Epithelial cell of proximal tubule (primary cell): ENCODE measurements around a stretch of chr3.

- RAMPAGE, long total RNA = no peak
- RRBS = no CpG with 5 or more reads among the region's 7 CpGs
Measured at GRCh38 chr3:122802068-122803046, 7.5 kb downstream of the SLC49A4 start.

DNA sequence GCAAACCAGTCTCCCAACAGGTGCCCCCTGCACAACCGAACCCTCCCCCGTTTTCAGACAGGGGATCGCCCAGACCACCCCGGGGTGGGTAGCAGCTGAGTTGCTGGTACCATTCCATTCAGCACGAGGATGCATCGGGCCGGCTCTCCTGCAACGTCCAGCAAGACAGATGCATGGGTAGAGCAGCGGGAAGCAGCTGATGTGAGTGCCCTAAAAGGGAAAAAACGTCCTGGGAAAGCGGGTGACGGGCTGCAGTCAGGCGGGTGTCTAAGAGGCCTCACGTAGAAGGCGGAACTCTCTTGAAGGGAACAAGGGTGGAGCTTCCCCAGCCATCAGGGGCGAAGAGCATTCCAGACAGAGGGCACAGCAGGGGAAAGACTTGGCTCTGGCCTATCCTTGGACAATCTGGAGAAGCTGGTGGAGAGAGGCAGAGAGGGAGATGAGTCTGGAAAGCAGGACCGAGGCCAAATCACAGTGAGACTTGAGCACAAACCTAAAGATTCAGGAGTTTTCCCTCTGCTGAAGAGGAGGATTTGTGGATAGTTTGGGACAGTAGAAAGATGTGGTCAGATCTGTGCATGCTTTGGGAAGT, 70.8 kb downstream of the SEMA5B start:
- RAMPAGE, long total RNA = no peak
- RRBS = 72% methylated on average over 4 of the region's 17 CpGs

- RAMPAGE, long total RNA = no peak
- RRBS = no CpG with 5 or more reads among the region's 11 CpGs
Measured at GRCh38 chr3:122975189-122975710, 52.3 kb downstream of the SEMA5B start.

- RAMPAGE, long total RNA = no peak
- RRBS = no CpG with 5 or more reads among the region's 13 CpGs
Measured at GRCh38 chr3:122978132-122978714, 49.3 kb downstream of the SEMA5B start.

DNA sequence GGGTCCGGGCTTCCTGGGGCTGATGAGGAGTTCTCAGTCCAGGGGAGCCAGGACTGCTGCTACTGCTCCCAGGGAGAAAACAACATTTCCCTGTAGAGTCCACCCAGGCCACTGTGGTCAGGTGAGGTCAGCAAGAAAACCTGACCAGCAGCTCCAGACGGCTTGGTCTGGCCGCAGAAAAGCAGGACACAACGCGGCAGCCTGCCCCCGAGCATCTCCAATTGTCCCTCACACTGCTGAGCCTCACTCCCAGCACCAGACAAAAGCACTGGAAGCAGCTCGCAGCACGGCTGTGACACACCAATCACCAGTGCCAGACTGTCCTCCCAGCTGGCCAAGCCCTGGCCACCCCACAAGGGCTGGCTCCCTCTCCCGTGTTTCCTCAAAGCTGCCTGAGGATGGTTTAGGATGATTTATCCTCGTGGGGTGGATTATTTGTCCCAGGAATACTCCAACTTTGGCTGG, 34.5 kb downstream of the SEMA5B start:
- RAMPAGE, long total RNA = no peak
- RRBS = no CpG with 5 or more reads among the region's 10 CpGs

DNA sequence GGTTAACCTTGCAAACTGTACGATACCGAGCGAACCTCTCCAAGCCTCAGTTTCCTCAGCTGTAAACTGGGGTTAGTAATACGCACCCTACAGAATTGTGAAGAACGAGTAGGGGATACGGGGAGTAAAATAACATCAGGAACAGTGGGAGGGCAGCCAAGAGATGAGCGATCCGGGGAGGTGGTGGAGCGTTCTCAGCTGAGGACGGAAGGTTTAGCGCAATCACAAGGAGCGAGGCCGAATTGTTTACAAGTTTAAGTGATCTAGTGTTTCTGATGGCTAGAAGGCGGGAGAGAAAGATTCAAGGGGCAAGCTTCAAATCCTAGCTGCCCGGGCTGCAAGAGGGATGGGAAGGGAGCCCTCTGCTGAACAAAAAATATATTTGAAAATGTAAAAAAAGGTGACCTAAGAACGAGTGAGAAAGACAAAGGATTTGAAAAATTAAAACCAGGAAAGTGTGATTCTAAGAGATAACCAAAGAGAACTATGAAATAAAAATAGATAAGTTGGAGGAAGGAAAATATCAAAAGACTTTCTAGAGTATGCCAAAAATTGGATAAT, 878 bp upstream of the SEMA5B start:
- RAMPAGE, long total RNA = no peak
- RRBS = no CpG with 5 or more reads among the region's 16 CpGs

GRCh38 chr3:123087601-123087982, 20.8 kb downstream of the PDIA5 start:
- RAMPAGE, long total RNA = no peak
- RRBS = no CpG with 5 or more reads among the region's 1 CpG

GRCh38 chr3:123210277-123211556, 9.0 kb downstream of the SEC22A start:
- RAMPAGE, long total RNA = no peak
- RRBS = no CpG with 5 or more reads among the region's 8 CpGs

GRCh38 chr3:123217865-123218510, 16.2 kb downstream of the SEC22A start:
- RAMPAGE, long total RNA = no peak
- RRBS = no CpG with 5 or more reads among the region's 1 CpG

GRCh38 chr3:123284231-123284631, 82.5 kb downstream of the SEC22A start:
- RAMPAGE, long total RNA = no peak
- RRBS = no CpG with 5 or more reads among the region's 12 CpGs

GRCh38 chr3:123383036-123383956, 65.6 kb downstream of the ADCY5 start:
- RAMPAGE, long total RNA = no peak
- RRBS = no CpG with 5 or more reads among the region's 22 CpGs

GRCh38 chr3:123391171-123391657, 57.7 kb downstream of the ADCY5 start:
- RAMPAGE, long total RNA = no peak
- RRBS = no CpG with 5 or more reads among the region's 6 CpGs

DNA sequence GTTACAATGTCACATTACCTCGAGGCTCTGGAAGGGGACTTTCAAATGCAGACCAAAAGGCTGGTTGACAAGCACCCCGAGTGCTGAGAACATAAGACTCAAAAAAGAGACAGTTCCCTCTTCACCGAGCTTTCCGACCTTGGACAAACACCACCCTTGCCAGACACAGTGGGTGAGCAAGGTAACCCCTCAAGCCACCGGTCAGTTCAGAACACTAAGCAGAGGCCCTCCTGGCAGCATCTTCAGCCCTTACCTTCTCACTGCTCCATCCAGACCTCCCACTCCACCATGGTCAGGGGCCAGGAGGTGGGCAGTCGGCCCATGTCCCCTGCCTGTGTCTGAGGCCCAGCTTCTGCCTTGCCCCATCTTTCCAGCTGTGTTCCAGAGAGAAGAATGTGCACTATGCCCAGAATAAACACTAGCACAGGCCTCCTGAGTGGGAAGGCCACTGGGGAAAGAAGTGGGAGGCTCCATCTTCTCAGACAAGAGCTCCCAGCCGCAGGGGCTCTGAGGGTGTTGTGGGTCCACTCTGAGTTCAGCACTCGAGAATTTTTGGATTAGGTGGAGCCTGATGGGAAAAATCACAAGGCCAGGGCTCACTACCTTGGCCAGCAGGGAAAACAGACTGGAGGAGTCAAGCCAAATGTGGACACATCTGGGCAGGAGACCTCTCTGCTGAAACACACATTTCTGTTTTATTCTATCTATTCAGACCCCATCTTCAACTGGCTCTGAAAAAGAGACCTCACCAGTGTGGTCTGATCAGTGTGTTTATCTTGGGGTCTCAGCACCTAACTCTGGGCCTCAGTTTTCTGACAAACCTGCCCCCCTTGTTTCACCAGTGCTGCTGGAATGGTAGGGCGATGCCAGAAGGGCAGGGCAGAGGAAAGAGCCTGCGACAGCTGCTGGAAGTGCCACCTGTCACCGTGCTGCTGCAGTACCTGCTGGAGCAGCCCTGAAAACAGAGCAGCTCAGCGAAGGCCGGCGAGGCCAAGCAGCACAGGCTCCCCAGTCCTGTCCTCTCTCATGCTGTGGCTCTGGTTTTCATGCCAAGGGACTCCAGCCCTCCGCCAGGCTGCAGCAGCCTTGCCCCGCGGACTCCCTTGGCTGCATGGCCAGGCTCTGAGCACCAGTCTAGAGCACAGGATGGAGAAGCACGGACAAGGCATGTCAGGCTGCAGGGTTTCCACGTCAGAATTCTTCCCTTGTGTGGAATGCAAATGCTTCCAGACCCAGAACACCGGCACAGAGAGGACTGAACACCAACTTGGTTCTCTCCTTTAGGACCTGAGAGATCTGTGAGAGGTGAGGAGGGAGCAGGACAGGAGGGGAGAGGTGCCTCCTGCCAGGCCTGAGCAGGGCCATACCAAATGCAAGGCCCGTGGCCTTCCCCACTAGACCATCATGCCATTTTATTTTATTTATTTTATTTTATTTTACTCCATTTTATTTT, 44.2 kb downstream of the ADCY5 start:
- RAMPAGE, long total RNA = no peak
- RRBS = no CpG with 5 or more reads among the region's 21 CpGs

DNA sequence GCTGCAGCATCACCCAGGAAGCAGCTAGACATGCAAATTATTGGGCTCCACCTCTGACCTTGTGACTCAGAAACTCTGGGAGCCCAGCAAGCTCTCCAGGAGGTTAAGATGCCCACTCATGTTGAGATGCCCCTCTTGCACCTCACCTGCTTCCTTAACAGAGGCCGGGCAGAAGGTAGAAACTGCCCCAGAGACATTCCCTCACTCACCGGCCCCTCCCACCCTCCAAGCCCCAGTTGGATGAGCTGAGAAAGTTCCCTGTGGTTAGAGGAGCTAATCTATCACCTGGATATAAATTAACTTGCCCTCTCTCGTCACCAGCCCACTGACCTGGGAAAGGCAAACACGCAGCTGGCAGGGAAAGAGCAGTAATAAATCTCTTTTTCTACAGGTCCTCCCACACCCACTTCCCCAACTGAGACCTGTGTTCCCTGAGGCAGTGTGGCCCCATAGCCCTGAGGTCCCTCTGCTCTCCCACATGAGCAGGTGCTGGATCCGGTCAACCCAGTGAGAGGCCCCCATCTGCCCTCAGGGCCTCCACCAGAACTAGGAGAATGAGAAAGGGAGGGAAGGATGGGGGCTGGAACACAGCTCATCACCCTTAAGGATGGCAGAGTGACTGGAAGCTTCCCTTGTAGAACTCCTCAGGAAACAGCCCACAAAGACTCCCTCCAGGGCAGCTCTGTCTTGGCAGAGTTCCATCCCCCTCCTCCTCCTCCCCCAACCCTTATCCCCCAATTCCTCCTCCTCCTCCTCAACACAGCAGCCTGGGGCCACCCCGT, 39.1 kb downstream of the ADCY5 start:
- RAMPAGE, long total RNA = no peak
- RRBS = 40% methylated on average over 1 of the region's 6 CpGs

- RAMPAGE, long total RNA = no peak
- RRBS = no CpG with 5 or more reads among the region's 10 CpGs
Measured at GRCh38 chr3:123522779-123523235, 62.0 kb downstream of the HACD2 start.

DNA sequence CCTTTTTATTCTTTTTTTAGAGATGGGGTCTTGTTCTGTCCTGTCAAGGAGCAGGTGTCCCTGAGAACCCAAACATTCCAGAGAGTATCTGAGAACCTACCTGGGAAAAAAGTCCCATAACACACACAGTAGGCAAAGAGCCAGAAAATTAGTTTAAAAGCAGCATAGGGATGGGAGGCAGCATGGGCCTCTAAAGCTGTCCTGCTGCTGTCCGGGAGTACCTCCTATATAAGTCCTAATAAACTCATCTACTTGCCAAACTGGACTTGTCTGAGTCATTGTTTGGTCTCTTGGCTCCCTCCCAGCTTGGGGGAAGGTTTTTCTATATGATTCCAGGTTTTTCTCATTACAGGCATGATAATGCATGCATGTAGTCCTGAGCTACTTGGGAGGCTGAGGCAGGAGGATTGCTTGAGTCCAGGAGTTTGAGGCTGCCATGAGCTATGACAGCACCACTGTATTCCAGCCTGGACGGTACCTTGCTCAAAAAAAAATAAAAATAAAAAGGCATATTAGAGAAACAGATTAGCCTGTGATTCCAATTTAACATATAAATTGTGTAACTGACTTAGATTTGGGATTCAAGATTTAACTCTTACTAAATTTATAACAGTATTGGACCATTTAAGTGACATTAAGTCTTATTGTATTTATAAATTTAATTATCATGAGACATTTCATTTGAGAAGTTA, 17.6 kb upstream of the HACD2 start:
- RAMPAGE, long total RNA = no peak
- RRBS = no CpG with 5 or more reads among the region's 2 CpGs

DNA sequence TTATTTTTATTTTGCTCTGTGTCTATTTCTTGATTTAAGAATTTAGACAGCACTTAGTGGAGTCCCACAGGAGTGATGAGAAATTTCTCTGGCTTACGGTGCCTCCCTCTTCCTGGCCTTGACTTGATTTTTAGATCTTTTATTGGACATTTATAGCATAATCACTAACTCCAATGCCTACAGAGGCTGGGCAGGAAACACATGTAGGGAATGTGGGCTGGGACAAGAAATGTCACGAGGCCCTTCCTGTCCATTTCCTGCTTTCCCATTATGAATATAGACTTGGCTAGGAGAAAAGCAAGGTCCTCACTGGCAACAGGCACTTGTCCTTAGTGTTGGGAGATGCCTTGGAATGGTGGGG, 100.4 kb downstream of the MYLK start:
- RAMPAGE, long total RNA = no peak
- RRBS = no CpG with 5 or more reads among the region's 2 CpGs

- RAMPAGE, long total RNA = no peak
- RRBS = 1% methylated on average over 13 of the region's 67 CpGs
Measured at GRCh38 chr3:124033484-124034150, 448 bp downstream of the KALRN start.

- RAMPAGE, long total RNA = no peak
- RRBS = no CpG with 5 or more reads among the region's 2 CpGs
Measured at GRCh38 chr3:124119334-124119715, 86.2 kb downstream of the KALRN start.

GRCh38 chr3:124512795-124513557, 217.3 kb upstream of the UMPS start:
- RAMPAGE, long total RNA = no peak
- RRBS = no CpG with 5 or more reads among the region's 8 CpGs